Myometrial cell (primary cell): Measurements from ENCODE around the gene TP63.

DNA sequence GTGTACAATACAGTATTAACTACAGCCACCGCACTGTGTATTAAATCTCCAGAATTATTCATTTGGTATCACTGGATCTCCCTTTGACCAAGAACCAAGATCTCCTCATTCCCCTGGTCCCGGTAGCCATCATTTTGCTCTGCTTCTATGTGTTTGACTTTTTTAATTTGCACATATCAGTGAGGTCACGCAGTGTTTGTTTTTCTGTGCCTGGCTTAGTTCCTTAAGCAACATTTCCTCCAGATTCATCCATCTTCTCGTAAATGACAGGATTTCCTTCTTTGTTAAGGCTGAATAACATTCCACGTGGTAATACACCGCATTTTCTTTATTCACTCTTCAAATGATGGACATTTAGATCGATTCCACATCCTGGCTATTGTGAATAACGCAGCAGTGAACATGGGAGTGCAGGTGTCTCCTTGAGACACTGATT is 212.0 kb downstream of the LPP start:
- RAMPAGE, long total RNA: no peak

GRCh38 chr3:188414629-188415041 is 260.7 kb downstream of the LPP start:
- RAMPAGE, long total RNA: no peak

- RAMPAGE, long total RNA: no peak
Observed at GRCh38 chr3:188434538-188434913, 280.6 kb downstream of the LPP start.

- RAMPAGE, long total RNA: no peak
Observed at GRCh38 chr3:188606655-188607126, 452.7 kb downstream of the LPP start.

- RAMPAGE, long total RNA: no peak
Observed at GRCh38 chr3:188701309-188701831, 470.4 kb upstream of the TPRG1 start.

- RAMPAGE, long total RNA: no peak
Observed at GRCh38 chr3:188874714-188875514, 296.9 kb upstream of the TPRG1 start.

DNA sequence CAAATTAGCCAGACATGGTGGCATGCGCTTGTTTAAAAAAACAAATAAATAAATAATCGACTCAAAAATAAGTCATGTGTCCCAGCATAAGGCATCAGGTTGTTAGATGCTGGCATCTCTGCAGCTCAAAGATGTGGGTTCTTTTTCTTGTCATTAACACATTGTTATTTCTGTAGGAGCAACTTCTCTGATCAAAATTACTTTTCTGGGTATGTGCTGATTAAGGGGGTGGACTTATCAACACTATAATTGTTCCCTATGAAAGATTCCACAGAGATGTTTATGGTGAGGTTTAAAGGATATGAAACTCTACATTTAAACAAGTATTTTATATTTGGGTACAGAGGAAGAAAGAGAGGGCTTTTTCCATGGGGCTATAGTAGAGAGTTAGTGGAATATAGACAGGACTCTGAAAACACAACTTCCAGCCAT is 294.0 kb upstream of the TPRG1 start:
- RAMPAGE, long total RNA: no peak

DNA sequence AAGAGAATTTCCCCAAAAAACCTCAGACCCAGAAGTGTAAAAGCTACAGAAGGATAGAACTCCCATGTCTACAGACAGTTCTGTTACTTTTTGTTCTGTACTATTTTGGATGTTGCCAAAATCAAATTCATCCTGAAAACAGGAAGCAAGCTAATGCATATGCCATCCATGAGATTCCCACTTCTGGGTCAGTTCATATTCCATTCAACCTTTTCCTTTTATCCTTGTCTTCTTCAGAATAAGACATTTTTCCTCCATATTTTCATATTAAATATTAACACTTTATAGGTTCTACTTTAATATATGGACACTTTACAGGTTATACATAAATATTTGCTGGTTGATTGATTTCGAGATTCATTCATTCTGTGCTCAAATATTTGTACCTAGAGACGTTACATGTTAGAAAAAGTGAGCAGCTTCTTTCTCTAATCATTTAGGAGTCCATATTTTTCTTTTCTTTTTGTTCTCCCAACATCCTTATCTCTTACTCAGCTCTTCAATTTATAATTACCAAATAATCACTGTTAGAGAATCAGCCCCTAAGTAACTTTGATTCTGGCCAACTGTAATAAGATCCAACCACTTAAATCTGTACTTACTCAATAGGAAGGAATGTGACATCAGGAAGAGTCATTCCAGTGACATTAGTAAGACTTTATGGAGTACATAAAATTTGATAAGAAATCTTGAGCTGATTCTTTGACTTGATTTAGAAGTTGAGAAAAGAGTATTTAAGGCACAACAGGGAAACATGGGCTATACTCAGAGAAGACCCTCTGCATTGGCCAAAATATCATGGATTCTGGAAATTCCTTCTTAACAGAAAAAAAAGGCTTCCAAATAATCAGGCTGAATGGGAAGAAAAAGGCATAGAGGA is 290.0 kb upstream of the TPRG1 start:
- RAMPAGE, long total RNA: no peak

DNA sequence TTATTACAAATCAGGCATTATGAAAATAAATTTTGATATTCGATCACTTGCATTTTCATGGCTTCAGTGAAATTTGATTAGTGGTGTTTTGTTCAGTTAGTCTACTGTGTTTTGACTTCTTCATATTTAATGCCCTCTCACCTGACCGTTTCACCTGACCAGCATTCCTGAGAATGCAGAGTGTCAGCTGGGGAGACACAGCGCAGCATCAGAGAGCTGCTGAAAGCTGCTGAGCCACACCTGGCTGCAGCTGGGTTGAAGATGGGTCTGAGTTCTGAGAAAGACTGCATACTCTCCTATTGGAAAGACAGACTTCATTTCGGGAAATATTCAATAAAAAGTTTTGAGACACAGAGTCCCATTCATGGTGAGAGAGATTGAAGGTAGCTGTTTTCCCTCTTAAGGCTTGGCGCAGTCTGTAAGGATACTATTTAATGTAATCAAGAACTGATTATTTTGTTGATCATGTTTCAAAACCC is 193.5 kb upstream of the TPRG1 start:
- RAMPAGE, long total RNA: no peak

GRCh38 chr3:189309434-189310258 is 137.9 kb downstream of the TPRG1 start:
- RAMPAGE, long total RNA: no peak

DNA sequence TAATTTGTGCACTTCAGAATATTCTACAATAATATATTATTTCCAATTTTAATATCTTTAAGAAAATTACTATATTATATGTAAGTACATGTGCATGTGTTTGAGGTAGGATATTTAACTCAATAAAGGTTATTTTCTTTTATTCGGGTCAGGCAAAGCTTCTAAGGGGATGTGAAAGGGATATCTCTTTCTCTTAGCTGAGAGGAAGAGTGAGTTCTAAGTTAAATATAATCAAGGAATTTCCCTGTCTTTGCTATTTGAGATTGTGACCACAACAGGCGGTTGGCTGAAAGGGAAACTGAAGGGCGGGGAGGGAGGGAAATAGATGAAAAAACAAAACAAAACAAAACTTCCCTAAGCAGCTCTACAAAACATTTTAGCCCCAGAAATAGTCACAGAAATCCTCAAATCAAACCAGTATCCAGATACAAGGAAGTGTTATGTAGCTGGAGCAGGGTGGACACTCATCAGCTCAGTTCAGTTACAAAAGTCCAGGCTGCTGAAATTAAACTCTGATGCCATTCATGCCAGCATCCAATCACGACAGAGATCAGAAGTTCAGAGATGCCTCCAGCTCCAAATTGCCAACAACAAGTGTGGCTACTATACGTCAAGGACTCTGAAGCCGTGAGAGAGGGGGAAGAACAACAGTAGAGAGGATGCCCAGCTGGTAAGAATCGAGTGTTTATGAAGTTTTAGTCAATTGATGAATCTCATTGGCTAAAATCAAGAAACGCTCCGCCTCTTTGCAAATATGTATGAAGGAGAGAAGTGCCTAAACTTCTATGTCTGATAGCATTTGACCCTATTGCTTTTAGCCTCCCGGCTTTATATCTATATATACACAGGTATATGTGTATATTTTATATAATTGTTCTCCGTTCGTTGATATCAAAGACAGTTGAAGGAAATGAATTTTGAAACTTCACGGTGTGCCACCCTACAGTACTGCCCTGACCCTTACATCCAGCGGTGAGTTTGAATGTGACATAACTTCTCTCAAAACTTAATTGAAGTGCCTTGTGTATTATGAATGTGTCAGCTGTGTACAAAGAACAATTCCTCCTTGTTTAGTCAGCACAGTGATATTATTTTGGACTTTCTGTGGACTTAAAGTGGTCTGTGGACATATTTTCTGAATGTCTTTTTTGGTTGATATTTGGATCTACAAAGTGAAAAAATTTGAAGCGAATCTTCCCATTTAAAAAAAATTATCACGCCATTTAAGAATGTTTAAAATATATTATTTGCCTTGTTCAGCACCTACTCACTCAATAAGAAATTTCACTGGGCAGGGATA is at the start of gene TP63:
TP63 (plus strand) TSS at position 784 of the 1,300 bp plus-strand sequence.
- RAMPAGE, long total RNA: no peak

- RAMPAGE, long total RNA: no peak
Observed at GRCh38 chr3:190053866-190054760, 66.6 kb downstream of the P3H2 start.

DNA sequence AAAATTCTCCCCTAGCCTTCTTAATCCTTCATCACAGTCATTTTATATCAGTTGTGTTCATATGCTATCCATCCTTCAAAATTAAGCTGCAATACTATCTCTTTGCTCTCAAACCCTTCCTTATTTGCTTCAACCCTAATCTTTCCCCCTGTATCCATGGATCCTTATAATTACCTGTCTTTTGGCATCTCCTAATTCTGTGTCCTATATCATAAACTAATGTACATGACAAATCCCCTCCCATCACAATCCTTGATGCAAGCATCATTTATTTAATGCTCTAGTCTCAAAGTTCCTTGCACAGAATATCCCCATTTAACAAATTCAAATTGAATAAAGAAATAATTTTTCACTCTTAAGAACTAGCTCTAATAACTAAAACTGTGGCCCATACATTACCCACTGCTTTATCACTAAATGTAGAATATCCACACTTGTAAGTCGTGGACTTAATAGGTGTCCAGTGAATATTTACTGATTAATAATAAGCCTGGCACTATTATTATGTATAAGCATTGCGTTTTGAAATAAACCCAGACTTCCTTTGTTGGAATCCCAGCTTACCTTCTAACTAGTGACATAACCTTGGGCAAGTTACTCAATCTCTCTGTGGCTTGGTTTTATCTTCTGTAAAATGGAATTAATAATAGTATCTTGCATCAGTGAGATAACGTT is 58.5 kb downstream of the P3H2 start:
- RAMPAGE, long total RNA: no peak

DNA sequence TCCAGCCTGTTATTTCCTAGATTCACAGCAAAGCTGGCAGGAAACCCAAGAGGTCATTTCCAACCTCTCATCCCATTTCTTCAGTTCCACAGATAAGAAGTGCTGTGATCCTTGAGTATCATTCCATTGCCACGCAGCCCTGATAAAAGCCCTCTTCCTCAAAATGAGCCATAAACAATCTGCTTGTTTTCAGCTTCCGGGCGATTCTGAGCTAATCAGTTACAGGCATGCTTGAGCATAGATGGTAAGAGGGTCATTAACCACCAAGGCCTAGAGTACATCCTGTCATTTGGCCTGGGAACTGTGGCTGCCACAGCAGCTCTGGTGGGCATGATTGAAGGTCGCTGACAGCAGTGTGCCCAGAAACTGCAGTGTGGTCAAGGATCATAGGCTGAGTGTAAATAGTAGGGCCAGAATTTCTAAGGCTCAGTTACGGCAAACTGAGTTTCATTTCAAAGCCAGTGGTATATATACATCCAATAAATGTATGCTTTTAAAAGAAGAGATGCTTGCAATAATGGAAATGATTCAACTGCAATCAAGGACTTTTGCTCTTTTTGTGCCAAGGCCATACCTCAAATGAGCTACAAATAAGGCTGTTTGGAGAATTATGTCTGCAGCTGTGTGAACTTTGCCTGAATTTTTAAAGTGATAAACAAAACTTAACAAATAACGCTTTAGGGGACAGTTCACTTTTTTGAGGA is 47.3 kb downstream of the P3H2 start:
- RAMPAGE, long total RNA: no peak

DNA sequence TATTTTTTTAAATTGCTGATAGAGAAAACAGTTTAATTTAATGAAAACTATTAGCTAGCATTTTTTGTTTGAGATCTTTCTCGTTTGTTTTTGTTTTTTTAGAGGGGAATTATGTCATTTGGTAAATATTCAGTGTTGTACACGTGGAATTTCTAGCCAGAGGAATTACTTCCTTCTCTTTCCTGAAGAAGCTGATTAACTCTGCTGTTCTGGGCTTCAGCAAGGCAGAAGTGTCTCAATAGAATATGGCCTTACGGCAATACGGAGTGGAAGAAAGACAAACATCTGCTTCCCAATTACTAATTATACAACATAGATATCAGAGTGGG is 12.0 kb downstream of the P3H2 start:
- RAMPAGE, long total RNA: no peak

DNA sequence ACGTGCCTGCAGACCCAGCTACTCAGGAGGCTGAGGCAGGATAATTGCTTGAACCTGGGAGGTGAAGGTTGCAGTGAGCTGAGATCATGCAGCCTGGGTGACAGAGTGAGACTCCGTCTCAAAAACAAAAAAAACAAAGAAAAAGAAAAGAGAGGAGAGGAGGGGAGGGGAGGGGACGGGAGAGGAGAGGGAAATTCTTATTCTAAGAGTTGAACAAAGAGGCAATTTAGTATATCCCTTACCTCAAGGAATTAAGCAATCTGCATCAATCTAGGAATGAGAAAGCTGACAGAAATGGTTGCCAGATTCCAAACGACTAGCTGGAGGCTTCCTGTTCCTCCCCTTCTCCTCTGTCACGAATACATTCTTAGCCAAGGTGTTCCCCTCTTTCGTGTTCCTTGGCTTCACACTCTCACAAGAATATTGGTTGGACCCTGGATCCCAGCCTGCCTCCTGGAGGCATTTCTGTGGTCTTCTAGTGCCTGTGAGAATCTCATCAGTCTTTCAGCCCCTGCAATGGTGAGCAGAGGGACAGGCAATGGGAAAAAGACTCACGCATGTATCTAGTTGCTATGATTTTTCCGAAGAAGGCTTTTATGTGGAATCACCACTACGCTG is 1.4 kb upstream of the P3H2 start:
- RAMPAGE, long total RNA: no peak

DNA sequence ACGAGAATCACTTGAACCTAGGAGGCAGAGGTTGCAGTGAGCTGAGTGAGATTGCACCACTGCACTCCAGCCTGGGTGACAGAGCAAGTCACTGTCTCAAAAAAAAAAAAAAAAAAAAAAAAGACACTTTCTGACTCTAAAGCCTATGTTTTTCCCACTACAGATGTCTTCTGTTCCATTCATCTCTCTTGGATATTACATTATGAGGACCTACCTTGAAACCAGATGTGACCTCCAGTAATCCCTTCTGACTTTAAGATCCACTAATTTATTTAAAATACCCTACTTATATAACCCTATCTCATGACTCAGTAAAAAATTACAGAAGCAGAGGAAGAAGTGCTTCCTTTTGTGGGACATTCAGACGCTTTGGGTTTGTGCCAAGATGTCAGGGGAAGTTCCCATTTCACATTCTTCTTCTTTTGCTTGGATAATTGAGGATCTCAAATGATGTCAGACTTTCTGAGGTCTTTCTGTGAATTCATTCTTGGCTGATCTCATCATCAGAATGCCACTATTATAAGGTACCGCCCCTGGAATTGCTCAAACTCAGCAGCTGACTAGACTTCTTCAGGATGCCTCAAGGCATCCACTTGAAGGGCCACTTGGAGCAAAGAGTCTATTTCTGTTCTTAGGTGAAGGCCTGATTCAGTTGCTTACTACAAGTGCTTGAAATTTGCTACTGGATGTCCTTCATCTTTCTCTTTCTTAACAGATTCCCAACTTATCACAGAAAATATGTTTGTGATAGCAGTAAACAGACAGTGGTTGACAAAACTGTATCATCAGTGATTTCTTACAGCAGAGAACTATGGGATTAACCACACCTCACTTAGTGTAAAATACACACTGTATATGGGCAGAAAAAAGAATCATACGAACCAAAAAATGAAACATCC is 90.3 kb downstream of the CLDN1 start:
- RAMPAGE, long total RNA: no peak

- RAMPAGE, long total RNA: no peak
Observed at GRCh38 chr3:190330707-190331558, 8.7 kb upstream of the CLDN1 start.

- RAMPAGE, long total RNA: no peak
Observed at GRCh38 chr3:190386274-190386960, 1.5 kb upstream of the CLDN16 start.

DNA sequence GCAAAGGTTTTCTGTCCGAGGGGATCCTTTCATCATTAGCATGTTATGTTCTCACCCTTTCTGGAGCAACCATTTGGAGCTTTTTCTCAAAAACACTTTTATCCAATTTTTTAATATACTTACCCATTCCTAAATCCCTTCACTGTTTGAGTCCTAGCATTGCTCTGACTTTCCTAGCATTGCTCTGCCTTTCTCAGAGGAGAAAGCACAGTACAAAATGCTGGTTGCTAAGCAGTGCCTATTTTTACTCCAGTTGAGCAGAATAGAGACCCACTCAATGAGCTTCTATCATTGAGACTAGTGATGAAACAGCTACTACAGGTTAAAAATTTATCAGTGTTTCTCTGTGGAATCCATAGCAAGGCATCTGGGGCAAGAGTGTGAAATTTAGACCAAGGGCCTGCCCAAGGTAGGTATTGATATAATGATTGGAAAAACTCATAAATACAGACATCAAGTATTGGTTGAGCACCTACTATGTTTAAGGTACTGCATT is 21.7 kb upstream of the IL1RAP start:
- RAMPAGE, long total RNA: no peak